SK-N-MC (cell line): ENCODE data around the genes SLCO1B1, SLCO1A2 and SOX5.

GRCh38 chr12:19188808-19189826 lies 59.6 kb downstream of the PLEKHA5 start:
- RRBS, result no CpG with 5 or more reads among the region's 4 CpGs

- RRBS, result no CpG with 5 or more reads among the region's 15 CpGs
These were observed 131.8 kb upstream of the AEBP2 start for GRCh38 chr12:19307217-19308100.

DNA sequence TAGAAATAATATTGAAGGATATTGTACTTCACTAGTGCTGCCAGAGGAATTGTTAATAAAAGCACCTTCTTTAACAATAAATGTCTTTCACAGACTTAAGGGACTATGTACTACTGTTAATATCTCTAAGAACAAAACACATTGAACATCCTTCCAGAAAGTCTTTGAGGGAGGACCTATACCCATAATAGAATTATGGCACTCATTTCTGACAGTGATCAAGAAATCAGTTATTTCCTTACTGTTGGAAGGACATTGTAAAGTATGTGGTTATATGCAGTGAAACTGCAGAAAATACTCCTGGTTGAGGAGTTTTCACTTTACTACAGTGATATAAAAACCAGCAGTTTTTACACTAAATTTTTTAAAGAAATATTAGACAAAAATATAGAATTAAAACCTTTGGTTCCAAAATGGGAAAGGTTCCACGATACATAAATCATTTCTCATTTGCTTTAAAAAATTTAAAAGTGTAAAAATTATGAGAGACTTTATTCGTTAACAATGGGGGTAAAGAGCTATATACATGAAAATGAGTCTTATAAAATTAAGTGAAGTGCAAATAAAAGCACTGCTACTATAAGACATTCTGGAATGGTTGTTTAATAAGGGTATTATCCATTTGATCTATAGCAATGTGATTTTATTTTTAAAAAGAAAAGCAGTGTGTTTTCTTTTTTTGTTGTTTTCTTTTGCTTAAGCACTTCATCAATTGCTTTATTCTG lies 80.2 kb downstream of the AEBP2 start:
- RRBS, result no CpG with 5 or more reads among the region's 2 CpGs

- RRBS, result no CpG with 5 or more reads among the region's 1 CpG
These were observed 147.8 kb downstream of the AEBP2 start for GRCh38 chr12:19587027-19587503.

GRCh38 chr12:19783184-19783813 lies 344.0 kb downstream of the AEBP2 start:
- RRBS, result no CpG with 5 or more reads among the region's 18 CpGs

DNA sequence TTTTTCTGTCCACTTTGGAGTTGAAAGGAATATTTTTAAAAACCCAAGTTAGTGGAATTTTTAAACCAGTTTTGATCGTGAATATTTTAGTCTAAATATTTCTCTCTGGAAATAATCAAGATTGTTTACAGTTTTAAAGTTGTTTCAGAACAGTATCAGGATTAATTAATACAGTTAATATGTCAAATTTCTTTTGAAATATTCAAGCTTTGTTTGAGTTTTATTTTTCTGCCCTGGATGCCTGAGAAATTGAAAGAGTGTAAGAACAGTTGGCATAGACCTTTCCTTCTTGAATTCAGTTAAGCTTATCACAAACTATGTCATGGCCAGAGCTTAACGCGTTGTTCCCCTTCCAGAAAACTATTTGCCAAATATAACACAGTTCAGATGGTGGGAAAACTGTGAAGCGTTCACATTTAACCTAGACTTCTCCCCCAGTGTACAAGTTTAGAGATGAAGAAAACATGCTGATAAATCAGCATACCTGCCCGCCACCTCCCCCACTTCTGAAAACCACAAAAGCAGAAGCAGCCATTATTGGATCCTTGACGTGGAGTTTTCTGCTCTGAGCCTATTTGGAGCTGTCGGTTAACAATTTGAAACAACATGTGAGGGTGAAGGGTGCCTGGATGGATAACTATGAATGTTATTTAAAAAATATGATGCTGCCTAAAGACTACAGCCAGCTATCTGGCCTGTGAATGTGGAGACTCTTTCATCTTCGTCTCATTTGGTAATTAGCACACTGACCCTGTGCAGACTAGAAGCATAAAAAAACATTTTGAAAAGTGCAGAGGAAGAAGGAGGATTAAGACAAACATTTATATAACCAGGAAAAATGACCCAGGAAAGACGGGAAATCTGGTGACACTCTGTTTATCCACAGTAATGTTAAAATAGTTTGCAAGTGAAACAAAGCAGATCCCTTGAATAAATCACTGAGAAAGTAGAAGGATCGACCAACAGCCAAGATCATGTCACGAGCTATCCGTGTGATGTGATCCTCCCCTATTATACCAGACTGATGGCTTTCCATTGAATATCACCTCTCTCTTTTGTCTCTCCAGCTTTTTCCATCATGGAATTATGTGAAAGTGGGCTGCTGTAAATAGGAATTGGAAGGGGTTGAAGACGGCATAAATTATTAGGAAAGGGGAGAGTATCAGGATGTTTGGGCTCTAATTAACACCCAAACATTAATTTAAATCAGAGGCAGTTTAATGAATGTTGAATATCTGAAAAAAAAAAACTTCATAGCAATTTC lies 408.2 kb downstream of the AEBP2 start:
- RRBS, result no CpG with 5 or more reads among the region's 13 CpGs

GRCh38 chr12:20320607-20320975 lies 47.7 kb upstream of the PDE3A start:
- RRBS, result no CpG with 5 or more reads among the region's 4 CpGs

DNA sequence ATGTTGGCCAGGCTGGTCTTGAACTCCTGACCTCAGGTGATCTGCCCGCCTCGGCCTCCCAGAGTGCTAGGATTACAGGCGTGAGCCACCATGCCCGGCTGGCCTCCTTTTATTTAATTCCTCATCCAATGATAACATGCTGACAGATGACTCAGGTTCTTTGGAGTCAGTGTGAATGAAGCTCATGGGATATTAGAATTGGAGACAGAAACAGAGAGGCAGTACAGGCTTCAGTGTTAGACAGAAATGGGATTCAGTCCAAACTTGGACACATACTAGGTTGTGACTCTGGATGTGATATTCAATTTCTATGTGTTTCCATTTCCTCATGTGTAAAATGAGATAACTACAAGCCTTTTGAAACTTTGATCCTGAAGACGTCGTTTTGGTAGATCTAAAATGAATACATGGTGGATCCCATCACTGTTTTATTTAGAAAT lies 47.3 kb downstream of the PDE3A start:
- RRBS, result no CpG with 5 or more reads among the region's 6 CpGs

GRCh38 chr12:21130793-21131478 lies at the start of gene SLCO1B1:
Gene SLCO1B1, plus strand, starts transcription at chr12:21131194.
- RRBS, result no CpG with 5 or more reads among the region's 3 CpGs

DNA sequence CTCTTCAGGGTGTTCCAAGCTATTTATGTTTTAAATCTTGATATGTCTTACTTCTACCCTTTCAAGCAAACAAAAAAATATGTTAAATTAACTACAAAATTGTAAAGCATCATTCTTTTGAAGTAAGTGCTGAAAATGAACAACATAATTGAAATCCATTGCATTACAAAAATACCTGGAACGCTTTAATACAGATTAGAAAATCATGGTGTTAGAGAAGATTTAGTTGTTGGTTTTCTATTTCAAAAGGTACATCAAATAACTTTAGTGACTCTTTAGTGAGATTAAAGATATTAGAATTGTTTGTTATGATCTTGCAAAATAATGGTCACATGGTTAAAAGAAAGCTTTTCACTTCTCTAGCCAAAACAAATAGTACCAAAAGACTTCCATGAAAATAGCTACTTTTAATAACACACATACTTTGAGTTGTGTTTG lies at the start of gene SLCO1A2:
SLCO1A2 (minus strand) TSS at position 266 of the 438 bp plus-strand sequence.
- RRBS, result no CpG with 5 or more reads among the region's 1 CpG

GRCh38 chr12:21336573-21336899 lies 1.8 kb upstream of the SLCO1A2 start:
- RRBS, result no CpG with 5 or more reads among the region's 4 CpGs

DNA sequence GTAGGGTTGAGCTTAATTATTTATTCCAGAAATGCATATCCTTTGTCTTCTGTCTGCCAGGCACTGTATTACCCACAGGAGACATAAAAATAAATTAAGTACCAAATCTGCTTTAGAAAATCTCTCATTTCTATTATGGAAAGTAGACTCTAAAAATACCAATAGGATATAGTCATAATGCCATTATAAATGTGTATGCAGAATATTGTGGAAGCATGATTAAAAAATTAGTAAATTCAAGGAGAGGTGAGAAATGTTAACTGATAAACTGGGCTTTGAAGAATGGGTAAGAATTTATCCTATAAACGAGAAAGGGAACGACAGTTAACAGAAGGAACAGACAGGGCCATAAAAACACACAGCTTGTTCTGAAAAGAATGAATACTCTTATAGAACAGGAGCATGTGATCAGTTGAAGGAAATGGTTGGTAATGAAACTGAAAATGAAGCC lies 7.9 kb downstream of the GOLT1B start:
- RRBS, result no CpG with 5 or more reads among the region's 2 CpGs

DNA sequence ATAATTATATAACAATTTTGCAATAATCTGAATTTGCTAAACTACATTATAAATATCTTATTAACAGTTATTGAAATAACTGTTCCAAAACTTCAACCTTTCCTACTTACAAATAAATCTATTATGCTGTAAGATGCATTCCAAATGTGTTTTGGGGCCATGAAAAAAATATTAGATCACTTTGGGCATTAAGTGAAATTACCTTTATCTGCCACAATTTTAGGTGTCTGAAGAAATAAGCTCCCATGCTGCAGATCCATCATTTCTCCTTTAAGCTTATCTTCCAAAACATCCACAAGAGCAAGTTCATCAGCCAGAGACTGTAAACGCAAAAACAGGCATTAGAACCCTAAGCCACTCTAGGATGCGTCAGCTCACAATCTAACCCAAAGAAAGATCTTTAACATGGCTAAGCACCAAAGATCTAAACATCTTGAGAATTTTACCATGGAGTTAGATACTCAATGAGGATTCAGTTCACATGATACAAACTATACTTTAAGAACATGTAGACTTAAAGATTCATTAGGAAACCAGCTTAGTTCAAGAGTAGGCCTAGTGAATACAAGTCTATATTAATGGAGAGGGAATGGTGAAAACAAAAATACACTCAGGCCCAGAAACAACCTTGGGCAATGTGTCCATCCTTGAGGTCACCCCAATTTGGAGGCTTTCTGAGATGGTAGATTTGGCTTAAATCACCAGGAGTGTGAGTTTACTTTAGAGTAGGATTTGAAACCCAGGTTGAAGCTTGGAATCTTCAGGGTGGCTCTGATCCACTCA lies 10.8 kb downstream of the LDHB start:
- RRBS, result no CpG with 5 or more reads among the region's 2 CpGs

- RRBS, result 92% methylated on average over 1 of the region's 6 CpGs
These were observed 53.7 kb upstream of the KCNJ8 start for GRCh38 chr12:21828032-21828699.

DNA sequence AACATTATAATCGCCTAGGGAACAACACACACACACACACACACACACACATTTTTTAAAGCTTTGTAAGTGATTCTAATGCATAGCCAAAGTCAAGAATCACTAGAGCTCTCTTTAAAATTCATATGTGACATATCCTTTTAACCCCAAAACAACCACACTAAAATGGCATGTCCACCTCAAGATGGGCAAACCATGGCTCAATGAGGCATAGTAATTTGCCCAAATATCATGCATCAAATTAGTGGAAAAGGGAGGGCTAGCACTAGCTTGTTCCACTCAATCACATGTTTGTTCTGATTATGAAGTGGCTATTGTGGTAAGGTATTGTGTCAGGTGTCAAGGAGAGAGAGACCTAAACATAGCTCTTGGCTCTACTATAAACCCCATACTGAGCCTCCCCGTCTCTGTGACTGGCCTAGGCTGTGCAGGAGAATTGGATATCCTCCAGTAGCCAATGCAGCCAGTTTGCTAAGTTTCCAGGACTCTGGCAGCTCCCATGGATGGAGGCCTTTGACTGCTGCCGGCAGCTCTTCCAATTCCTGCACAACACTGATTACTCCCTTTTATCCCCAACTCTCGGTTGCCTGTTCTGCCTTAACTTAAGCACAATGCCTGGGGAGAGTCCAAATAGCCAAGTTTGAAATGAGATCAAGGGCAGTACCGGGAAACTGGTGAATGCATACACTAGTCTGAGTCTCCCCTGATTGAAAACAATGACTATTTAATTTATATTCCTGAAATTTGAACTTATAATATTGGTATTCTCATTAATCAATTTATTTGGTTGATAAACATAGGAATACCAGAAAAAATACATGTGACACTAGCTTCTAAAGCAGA lies 59.3 kb downstream of the ABCC9 start:
- RRBS, result no CpG with 5 or more reads among the region's 5 CpGs

DNA sequence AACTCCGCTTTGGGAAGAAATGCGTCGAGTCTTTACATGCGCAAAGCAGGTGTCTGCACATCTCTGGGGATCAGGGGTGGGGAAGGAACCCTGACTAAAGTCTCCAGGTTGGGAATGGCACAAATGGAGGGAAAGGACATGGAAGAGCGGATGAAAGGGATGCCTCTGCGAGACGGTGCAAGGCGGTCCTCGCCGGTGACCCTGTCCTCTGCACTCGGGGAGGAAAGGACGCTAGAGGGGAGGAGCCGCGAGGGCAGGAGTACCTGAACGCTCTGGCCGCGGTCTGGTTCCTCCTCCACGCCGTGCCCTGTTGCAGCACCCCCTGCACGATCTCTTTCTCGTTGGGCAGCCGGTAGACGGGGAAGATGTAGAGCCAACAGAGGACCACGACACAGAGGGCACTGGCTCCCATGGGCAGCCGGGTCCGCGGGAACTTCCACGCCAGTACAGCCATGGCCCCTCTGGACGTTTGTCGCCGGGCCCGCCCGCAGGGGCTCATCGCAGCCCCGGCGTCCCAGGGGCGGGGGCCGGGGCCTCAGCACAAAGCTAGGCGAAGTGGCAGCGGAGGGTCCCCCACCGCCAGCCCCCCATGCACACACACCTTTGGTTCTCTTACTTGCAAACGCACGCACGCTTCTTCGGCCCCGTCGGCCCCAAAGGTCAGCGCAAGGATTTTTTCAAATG lies 631 bp downstream of the ST8SIA1 start:
- RRBS, result 12% methylated on average over 10 of the region's 48 CpGs

GRCh38 chr12:22699385-22700163 lies 74.6 kb downstream of the ETNK1 start:
- RRBS, result no CpG with 5 or more reads among the region's 14 CpGs

GRCh38 chr12:23617692-23618372 lies 331.6 kb downstream of the SOX5 start:
- RRBS, result no CpG with 5 or more reads among the region's 7 CpGs

DNA sequence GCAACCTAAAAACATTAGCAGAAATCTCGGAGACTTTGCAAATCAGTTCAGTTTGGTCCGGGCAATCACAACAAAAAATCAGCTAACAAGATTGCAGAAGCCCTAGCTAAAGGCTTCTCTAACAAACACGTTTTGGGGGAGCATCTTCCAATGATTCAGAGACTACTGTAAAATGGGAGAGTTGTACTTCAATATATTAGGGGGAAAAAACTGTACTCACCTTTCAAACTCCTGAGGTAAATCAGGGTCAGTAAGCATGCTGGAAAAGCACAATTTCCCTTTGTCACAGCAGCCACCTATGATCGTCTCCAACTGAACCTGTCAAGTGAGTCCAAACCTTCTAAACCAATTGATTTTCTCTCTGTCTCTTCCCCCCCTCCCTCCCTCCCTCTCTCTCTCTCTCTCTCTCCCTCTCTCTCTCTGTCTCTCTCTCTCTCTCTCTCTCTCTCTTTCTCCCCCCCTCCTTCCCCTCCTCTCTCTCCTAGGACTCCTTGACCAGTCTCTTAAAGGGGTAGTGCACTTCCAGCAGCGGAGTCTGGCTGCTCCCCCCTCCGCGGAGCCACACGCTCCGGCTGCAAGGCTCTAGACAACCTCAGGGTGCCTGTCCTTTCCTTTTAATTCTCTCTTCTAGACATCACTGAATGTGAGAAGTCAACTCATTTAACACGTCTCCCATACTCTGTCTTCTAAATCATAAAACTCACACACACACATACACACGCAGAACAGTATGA lies at the start of gene SOX5:
SOX5 (minus strand) TSS at position 327 of the 734 bp plus-strand sequence.
- RRBS, result no CpG with 5 or more reads among the region's 11 CpGs

DNA sequence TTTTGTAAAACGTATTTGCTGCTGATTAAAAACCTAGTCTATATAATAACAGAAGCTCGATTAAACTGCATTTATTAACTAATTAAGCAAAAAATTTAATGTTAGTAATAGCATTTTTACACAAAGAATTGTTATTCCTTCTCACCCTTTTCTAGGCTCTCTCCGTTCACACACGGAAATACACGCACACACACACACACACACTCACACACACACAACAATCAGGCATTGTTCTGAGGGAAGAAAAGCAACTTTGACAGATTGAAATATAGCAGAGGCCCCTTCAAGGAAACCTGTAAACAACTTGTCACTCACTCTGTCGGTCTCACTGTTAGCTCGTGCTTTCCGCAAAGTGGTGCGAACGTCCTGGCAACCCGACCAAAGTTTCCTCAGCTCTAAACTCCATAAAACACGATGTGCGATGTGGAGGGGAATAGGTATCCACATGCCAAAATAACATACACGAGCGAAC lies 644 bp upstream of the SOX5 start:
- RRBS, result no CpG with 5 or more reads among the region's 15 CpGs